Cardiac septum (tissue), 1 donor: ENCODE measurements around a stretch of chr9.

DNA sequence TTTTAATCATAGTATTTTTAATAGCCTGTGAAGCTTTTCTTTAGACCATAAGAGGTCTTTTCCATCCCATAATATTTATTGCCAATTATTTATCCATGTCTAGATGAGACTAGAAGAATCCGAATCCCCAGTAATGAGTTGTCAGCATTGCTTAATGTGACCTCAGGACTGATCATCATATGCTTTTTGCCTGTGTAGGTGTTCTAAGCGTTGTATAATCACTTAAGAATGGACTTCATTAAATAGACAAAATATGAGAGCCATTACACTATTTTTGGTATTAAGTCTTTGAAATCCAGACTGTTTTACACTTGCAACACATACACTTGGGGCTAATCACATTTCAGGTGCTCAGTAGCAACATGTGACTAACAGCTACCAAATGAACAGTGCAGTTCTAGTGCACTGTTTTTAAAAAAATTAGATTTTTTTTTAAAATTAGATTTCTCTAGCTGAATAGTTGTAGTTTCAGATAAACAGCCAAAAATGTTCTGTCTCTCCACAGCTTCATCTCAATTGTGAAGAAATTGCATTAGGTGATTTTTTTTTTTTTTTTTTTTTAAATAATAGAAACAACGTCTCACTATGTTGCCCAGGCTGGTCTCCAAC is 84.5 kb downstream of the PTPDC1 start:
- PRO-cap: no peak

DNA sequence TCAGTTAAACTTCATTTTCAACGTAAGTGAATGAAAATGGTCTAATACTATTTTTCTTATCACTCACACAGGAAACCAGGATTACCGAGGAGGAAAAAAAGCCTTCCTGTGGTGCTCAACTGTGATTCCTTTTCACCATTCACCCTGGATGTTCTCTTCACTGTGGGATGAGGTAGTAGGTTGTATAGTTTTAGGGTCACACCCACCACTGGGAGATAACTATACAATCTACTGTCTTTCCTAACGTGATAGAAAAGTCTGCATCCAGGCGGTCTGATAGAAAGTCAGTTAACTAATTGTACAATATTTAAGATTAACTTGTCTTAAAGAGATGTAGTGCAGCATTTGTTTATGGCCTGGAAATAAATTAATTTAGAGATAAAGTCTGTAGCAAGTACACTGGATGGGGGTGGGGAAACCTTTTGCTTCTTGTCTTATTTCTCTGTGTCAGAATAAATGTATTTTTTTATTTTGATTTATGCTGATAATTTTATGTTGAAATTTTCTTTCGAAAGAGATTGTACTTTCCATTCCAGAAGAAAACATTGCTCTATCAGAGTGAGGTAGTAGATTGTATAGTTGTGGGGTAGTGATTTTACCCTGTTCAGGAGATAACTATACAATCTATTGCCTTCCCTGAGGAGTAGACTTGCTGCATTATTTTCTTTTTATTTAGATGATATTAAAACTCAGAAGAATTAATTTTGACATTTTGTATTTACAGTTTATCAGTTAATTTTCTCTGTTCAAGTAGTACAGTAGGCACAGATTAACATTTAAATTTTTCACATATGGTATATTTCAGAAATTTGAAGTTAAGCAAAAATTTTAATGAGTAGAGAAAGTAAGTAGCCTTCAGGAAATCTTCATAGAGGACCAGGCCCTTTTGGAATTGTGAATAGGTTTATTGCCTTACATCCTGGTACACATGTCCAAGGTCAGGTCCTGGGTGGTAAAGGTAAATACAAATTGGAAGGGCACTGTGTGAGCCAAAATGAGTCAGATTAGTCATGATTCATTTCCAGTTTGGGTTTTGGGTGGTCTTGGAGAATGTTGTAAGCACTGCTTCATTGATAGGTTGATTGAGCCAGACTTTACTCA is 83.0 kb upstream of the ZNF169 start:
- PRO-cap: no peak

DNA sequence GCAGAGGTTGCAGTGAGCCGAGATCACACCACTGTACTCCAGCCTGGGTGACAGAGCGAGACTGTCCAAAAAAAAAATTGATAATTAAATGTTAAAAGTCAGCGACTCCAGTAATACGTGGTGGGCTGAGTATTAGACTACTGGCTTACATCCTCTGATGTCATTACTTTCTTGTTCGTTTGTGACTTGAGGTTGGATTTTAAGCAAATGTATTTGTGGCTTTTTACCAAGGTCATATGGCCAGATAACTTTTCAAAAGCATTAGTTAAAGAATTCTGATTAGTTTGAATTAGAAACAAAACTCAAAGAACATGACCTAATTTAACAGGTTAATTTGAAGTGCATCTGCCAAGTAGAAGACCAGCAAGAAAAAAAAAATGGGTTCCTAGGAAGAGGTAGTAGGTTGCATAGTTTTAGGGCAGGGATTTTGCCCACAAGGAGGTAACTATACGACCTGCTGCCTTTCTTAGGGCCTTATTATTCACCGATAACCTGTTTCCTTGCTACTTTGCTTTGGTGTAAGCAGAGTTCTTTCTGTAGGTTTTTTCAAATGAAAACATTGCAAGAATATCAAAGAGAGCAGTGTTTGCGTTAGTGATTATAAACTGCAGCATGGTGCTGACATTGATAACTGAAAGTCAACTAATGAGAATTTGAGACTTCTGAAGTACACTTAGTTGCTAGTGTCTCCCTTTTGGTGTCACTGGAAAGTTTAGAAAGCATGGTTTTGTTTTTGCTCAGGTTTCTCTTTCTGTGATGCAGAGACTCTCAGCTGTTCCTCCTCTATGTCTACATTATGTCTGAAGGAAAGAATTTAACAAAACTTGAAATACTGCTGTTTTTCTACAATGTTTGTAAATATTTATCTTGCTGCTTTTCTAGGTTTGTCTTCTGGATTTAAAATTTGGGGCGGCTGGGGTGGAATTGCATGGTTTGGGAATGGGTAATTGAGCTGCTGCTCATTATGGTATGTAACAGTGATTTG is 80.4 kb upstream of the ZNF169 start:
- PRO-cap: unidirectional peak, plus-strand start at position 392 of the sequence

- PRO-cap: no peak
These were observed 66.5 kb downstream of the MFSD14B start for GRCh38 chr9:94440728-94441461.

GRCh38 chr9:94458894-94459637 is 84.7 kb downstream of the MFSD14B start:
- PRO-cap: no peak

GRCh38 chr9:94464588-94465176 is 90.3 kb downstream of the MFSD14B start:
- PRO-cap: no peak

DNA sequence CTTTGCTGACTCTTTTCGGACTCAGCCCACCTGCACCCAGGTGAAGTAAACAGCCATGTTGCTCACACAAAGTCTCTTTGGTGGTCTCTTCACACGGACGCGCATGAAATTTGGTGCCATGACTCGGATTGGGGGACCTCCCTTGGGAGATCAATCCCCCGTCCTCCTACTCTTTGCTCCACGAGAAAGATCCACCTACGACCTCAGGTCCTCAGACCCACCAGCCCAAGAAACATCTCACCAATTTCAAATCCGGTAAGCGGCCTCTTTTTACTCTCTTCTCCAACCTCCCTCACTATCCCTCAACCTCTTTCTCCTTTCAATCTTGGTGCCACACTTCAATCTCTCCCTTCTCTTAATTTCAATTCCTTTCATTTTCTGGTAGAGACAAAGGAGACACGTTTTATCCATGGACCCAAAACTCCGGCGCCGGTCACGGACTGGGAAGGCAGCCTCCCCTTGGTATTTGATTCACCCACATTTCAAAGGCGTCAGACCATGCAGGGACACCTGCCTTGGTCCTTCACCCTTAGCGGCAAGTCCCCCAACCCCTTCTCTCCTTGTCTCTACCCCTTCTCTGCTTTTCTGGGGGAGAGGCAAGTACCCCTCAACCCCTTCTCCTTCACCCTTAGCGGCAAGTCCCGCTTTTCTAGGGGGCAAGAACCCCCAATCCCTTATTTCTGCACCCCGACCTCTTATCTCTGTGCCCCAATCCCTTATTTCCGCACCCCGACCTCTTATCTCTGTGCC is 53.3 kb downstream of the FBP2 start:
- PRO-cap: no peak

GRCh38 chr9:94643275-94643563 is 3.9 kb upstream of the FBP1 start:
- PRO-cap: no peak

GRCh38 chr9:94649079-94649753 is 9.9 kb upstream of the FBP1 start:
- PRO-cap: unidirectional peak, plus-strand start at chr9:94649376

DNA sequence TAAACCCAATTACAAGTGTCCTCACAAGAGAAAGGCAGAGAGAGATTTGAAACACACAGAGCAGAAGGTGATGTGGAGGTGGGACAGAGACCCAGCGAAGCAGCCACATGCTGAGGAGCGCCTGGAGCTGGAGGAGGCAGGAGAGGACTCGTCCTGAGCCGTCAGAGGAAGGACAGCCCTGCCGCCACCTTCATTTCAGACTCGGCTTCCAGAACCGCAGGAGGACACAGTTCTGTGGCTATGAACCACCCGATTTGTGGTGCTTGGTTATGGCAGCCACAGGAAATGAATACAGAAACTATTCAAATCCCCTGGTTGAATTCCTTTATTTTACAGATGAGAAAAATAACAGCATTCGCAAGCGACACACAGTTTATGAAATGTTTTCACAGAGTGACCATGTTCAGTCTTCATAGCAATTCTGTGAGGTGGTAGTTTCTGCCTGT is 16.5 kb upstream of the FBP1 start:
- PRO-cap: no peak

GRCh38 chr9:94800839-94801122 is 74.3 kb downstream of the AOPEP start:
- PRO-cap: no peak

GRCh38 chr9:94805474-94806061 is 79.1 kb downstream of the AOPEP start:
- PRO-cap: no peak

DNA sequence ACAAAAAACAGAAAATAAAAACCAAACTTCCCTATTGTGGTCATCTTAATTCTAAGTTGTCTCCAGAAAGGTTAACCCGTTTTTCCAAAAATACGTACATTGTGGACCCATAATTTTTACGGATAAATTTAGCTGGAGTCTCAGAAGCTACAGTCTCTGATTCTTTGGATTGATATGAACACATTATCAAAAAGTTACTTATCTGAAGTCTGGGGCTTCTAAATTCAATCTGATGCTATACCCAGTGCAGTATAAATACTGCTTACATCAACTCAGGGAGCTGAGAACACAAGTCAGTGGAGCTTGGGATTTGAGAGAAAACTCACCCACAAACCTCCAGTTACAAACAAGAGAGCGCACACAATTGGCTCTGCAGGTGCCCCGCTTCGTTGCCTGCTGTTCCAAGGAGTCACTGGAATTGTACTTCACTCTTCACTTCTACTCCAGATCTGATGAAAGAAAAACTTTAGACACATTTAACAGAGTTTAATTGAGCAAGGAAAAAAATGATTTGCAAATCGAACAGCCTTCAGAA is 156.4 kb downstream of the AOPEP start:
- PRO-cap: unidirectional peak, plus-strand start at position 296 of the sequence

DNA sequence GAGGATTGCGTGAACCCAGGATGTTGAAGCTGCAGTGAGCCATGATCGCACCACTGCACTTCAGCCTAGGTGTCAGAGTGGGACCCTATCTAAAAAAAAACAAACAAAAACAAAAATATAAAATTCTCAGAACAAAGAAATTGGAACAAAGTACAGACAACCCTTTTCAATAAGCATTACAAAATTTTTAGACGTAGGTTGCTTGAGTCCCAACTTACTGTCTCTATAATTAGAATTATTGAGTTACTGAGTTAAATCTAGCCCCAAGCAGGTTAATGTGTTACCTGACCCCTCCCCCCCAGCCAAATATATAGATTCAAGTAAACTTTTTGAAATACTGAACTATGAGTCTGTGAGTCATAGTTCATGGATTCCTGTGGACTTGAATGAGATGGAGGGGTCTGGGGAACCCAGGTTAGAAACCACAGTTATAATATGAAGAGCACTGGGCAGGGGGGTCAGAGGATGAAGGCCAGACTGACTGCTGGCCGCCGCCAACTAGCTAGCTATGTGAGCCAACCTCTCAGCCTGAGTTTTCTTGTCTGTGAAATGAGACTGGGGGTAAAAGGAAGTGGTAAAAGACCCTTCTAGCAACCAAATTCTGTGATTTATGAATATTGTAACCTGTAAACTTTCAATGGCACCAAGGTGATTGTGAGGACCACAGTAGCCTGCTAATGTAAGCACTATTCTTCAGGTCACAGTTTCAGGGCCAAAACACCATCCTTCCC is 173.3 kb downstream of the AOPEP start:
- PRO-cap: no peak

GRCh38 chr9:94909431-94910253 is 183.1 kb downstream of the AOPEP start:
- PRO-cap: no peak

GRCh38 chr9:94950110-94950845 is 223.8 kb downstream of the AOPEP start:
- PRO-cap: no peak

DNA sequence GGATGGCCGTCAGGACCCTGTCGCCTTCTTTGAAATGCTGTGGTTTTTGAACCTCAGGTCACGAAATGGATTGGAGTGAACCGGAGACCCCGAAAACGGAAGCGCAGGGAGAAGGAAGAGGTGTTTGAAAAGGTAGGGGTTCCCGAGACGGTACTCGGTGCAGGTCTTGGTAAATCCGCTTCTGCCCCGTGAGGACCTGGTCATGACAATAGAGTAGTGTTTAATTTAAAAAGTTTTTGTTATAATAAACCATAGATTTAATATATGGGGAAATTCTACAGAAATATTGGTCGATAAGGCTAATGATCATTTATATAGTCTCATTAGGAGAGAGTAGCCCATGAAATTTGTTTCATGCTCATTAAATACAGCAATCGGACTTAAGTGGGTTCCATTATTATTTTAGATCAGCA is 279.0 kb downstream of the AOPEP start:
- PRO-cap: no peak

GRCh38 chr9:95005898-95006182 is 279.3 kb downstream of the AOPEP start:
- PRO-cap: no peak

- PRO-cap: no peak
These were observed 292.4 kb downstream of the FANCC start for GRCh38 chr9:95025023-95025541.

DNA sequence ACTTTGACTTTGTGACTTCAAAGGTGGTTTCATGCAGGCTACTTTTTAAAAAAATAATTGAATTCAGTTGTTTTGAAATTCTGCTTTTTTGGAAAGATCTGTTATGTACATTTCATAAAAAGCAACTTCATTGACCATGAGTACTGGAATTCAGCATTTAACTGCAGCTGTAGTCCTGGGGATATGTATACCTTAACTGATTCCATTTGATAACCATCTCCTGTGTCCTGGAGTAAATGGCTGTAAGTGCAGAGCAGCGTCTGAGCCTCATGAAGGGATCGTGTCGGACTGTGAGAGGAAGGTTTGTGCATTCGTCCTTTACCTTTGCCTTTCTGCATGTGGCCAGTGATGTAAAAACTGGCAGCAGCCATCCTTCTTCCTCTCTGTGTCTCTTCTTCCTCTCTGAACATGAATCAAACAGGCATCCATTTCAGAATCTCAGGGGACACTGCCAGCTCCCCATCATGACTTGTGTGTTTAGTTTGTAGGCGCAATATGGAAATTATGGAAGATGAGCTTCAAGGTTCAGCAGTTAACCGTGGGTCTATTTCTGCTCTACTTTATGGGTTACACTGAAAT is 287.1 kb downstream of the FANCC start:
- PRO-cap: unidirectional peak, plus-strand start at position 428 of the sequence